Renal cortical epithelial cell (primary cell): ENCODE measurements around a stretch of chr12.

DNA sequence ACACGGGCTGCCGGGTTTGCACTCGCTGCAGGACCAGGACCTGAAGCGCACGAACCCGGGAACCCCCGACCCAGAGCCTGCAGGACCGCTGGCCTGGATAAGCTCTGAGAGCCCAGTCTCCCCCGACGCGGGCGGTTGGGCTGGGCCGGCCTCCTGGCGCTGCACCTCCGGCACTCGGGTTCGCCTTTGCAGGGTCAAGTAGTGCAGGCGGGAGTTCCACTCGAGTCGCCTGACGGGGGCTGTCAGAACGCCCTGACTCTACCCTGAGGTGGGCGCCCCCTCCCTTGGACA, 67.8 kb downstream of the RNF34 start:
- RRBS: 2% methylated on average over 13 of the region's 23 CpGs

GRCh38 chr12:121536881-121537433, 43.9 kb downstream of the KDM2B start:
- RRBS: 2% methylated on average over 21 of the region's 37 CpGs

DNA sequence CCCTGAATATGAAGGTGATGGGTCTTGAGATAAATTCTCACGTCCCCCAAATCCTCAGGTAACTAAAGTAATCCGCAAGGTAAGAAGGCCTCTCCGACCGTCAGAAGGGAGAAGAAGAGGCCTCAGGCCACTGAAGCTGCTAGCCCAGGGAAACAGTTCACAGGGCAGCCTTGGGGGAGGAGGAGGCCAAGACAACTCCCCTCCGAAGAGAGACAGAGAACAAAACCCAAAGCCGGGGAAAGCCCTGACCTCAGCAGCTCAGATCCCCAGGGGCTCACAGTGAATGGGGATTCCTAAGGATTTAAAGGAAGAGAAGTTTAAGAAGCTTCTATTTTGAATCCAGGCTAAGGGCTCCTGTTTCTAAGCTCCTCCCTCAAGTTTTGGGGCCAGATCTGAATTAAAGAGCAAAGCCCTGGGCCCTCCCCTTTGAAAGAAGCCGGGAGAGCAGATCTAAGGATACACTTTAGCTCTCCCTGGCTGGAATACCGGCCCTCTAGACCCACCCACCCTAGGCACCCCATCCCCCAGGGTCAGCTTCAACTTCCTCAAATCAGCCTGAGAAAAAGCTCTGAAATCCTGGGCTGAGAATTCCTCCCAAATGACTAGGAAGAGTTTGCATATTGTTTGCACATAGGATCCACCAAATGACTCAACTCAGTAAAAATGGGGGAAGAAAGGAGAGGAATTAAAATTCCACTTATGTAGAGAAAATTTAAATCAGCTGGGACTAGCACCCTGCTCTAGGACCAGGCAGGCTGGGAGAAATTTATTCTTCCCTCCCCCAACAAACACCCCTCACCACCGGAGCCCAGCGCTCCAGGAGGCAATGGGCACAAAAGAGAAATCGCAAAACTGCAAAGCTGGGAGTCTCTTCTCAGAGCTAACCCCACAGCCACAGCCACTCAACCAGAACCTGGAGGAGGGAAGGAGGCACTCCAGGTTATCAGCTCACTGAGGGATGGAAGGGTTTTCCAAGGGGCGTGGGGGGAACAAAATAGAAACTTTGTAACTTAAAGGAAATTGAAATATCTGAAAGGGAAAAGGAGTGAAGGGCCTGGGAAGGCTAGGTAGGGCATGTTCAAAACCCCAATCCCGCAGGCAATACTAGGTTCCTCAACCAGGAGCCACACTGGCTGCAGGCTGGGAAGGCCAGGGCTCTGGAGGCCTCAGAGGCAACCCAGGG, 3.7 kb downstream of the KDM2B start:
- RRBS: no CpG with 5 or more reads among the region's 13 CpGs

GRCh38 chr12:121582072-121582608, 1.3 kb upstream of the KDM2B start:
- RRBS: no CpG with 5 or more reads among the region's 11 CpGs

DNA sequence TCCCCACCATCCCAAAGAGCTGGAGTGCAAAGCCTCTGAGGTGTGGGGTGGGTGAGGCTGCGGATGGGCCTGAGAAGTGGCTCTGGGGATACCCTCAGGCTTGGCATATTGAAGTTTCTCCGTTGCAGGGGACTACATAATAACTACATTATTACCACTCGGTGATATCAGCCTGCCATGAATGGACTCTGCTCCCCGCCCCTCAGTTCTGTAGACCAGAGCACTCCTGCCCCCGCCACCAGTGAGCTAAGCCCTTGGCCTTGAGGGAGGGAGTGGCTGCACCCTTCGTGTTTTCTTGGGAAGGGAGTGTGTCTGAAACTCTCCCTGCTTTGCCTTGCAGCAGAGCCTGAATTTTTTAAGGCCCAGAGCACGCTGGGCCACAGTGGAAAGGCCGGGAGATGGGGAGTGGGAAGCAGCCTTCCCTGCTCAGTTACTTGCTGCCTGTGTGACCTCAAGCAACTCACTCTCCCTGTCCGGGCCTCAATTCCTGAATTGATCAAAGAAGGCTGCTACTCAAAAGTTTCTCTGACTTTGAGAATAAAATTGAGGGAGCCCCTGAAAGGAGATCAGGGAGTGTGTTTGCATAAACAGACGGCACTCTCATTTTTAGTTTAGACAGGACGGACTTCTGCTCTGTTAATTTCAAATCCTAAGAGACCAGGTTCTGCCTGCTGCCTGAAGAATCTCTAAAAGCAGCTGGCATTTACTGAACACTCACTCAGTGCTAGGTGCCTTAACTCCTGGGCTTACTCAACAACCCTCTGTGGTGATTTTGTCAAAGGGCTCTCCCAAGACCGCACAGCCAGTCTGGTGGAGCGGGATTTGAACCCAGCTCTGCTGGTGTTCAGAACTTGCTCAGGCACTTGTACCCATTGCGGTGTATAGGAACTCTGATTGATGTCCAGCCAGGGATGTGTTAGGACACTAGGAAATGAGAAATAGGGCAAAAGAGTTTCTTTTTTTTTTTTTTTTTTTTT, 41.2 kb downstream of the MORN3 start:
- RRBS: 58% methylated on average over 2 of the region's 14 CpGs

DNA sequence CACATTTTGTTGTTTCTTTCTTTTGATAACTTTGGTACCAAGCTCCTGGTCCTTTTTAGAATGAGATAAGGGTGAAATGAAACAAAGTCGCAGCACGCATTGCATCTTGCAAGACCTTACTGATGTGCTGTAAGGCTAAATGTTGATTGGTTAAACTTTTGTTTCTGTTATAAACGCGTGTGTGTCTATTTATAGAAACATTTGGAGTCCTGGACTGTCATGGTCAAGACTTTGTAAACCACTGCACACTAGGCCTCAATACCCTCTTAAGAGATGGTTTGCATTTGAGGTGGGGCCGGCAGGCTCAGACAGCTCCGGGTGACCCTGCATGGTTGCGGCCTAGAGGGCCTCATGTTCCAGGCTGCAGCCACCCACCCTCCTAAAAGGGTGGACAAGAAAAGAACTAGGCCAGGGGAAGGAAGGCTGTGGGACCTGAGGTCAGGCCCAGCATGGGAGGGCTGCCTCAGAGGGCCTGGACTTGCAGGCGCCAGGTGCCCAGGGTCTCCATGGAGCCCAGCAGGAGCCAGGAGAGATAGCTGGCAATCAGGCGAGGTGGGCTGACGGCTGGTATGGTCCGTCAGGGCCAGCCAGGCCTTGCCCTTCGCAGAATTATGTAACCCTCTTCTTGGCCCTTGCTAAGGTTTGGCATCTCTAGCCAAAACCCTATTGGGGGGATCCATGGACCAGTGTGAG, 36.7 kb downstream of the MORN3 start:
- RRBS: no CpG with 5 or more reads among the region's 12 CpGs

DNA sequence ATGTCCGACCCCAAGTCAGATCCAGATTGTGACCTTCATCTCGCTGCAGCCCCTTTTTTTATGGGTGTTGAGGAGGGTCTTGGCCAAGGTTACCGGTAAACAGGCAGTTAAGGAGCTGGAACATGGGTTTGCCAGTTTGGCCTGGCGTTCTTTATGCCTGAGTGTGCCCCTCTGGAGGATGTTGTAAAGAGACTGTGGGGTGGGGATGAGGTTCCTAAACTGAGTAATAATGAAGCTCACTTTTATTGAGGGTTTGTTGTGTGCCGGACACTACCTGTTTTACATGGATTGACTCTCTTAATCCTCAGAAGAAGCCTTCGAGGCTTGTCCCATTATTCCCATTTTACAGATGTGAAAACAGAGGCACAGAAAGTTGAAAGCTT, 31.3 kb downstream of the MORN3 start:
- RRBS: no CpG with 5 or more reads among the region's 6 CpGs

DNA sequence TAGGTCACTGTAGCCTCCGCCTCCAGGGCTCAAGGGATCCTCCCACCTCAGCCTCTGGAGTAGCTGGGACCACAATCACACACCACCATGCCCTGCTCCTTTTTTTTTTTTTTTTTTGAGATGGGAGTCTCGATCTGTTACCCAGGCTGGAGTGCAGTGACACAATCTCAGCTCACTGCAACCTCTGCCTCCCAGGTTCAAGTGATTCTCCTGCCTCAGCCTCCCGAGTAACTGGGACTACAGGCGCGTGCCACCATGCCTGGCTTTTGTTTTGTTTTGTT, 16.7 kb downstream of the RHOF start:
- RRBS: no CpG with 5 or more reads among the region's 5 CpGs

DNA sequence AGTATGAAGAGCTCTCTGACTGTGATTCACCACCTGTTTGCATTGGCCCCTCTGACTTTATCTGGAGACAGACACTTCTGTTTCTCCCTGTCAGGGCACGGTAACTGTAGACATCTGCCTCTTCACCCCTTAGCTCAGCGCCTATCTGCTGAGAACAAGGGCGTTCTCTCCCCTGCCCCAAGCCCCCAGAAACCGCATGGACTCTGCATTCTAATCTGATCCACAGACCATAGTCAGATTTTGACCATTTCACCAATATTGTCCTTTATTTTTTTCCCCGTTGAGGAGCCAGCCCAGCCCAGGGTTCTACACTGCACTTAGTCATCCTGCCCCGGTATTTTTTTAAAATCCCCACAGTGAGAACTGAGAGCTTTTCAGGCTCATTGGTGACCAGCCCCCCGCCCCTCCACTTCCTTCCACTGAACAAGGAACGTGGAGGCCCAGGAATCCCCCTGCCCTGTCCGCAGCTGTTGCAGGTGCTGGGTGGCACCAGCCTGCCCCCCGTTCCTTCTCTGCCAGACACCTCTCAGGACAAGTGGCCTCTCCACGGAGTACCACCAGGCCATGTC, 11.3 kb downstream of the RHOF start:
- RRBS: no CpG with 5 or more reads among the region's 11 CpGs

- RRBS: no CpG with 5 or more reads among the region's 13 CpGs
Observed at GRCh38 chr12:121800256-121800440, 3.7 kb upstream of the SETD1B start.

- RRBS: no CpG with 5 or more reads among the region's 47 CpGs
Observed at GRCh38 chr12:121811253-121812351, 7.8 kb downstream of the SETD1B start.

- RRBS: 4% methylated on average over 23 of the region's 55 CpGs
Observed at GRCh38 chr12:122077899-122078648, 482 bp upstream of the MLXIP start.

DNA sequence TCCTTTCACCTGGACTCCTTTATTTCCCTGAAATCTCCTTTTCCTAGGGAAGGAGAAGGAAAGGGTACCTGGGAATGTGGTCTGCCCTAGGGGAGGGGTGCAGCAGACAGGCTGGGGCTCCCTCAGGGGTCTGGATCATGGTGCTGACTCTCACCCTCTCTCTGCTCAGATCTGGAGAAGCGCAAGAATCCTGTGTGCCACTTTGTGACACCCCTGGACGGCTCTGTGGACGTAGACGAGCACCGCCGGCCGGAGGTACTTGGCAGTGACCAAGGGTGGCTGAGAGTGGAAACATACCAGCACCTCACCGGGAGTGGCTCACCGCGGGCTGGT, 46.3 kb downstream of the IL31 start:
- RRBS: no CpG with 5 or more reads among the region's 10 CpGs

DNA sequence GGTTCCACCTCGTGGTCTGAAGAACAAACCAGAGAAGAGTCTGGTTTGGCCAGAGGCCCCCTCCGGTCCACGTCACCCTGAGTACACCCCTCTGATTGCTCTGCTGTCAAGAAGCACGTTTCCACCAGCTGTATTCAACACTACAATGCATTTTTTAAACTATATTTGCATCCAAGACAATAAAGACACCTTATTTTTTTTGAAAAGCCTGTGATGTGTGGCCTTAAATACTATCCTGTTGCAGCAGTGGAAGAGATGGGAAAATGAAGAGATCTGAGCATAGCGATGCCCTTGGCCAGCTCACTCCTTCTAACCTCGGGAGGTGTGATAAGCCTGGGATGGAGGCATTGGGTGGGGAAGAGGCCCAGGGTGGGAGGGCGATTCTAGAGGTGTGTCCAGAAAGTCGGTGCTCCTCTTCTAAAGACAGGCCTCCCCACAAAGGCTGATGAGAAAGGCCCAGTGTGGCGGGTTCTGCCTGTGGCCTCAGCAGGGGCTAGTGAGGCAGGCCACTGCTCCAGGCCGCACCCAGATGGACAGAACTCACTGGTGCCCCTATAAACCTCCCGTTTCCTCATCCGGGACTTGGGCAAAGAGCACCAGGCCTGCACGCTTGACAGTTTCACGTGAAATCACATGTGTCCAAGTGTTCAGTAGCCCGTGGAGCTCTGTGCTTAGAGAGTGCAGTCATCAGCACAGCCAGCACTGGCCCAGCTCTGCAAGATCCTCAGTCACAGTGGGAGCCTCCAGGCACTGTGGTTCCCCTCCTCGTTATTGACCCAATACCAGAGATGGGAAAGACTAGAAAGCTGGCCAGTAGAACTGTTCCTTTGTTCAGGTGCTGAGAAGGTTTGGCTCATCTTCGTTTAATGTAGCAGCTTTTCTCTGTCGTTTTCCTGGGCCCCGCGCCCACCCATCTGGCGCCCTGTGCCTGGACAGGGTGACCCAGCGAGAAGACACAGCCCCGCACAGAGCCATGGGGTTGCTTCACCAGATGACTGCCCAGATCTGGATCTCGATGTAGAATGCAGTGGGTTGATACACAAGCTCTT, 26.6 kb downstream of the IL31 start:
- RRBS: no CpG with 5 or more reads among the region's 24 CpGs

- RRBS: no CpG with 5 or more reads among the region's 6 CpGs
Observed at GRCh38 chr12:122213485-122213952, 10.0 kb downstream of the B3GNT4 start.

DNA sequence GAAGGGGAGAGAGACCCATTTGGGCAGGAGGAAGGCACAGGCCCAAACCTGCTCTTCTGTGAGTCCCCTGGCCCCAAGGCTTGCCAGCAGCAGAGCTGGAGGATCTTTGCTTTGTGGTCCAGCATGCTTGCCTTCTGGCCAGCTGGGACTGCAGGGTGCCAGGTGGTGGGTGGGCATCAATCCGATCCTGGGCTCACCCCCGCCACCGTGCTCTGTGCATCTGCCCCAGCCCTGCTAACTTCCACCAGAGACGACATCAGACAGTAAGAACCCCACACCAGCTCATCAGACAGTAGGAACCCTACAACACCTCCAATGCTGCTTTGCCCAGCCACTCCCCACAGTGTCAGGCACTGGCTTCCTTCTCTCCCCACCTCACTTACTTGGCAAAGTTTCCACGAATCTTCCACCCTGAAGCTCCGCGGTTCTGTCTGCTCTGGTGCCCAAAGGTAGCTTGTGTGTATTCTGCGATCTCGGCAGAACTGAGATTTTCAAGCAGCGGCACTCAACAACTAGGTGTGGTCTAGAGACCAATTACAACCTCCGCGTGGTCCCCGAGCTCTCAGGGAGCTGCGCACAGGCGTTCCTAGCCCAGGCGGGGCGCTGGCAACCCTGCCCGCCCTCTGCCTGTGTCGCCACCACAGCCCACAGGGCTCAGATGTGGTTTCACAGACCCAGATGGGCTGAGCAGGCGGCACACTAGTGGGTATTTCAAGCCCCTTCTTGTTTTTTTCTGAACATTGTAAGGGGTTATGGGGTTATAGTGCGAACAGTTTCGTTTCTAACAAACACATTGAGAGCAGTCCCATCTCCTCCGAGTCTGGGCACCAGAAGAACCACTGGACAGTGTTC, 1.3 kb upstream of the DIABLO start:
- RRBS: no CpG with 5 or more reads among the region's 23 CpGs

DNA sequence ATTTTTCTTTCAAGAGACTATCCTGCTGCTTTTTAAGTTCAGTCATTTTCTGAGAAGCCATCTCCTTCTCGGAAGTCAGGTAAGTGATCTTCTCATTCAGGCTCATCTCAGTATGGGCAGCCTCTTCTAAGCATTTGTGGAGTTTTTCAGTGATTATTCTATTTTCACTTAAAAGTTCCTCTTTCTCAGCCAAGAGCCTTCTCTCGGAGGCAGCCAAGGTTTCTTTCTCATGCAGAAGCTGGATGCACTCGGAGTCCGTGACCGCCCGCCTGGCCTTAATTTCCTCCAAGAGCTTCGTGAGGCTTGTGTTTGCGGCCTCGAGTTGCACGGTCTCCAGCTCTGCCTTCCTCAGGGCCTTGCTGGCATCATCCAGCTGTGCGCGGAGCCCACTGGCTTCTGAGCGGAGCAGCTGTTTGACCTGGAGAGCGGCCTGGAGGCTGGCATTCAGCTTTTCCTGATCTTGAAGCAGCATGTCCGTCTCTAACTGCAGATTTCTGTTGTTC, 56.9 kb upstream of the VPS33A start:
- RRBS: no CpG with 5 or more reads among the region's 15 CpGs

DNA sequence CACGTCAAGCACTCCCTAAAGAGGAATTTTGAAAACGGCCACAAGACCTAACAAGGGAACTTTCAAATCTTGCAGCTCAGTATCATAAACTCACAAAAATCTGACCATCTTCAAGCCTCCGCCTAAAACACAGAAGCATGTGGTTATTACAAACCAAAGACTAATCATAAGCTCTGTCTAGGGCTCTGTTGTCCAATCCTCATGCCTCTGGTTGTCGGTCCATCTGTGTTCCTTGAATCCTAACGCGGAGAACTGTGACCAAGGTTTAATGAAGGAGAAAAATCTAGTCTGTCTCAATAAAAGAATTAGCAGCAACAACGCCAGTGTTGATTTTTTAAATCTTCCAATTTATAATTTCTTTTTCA, 39.2 kb downstream of the CLIP1 start:
- RRBS: no CpG with 5 or more reads among the region's 7 CpGs

- RRBS: no CpG with 5 or more reads among the region's 9 CpGs
Observed at GRCh38 chr12:122437492-122437925, 15.0 kb upstream of the CLIP1 start.

DNA sequence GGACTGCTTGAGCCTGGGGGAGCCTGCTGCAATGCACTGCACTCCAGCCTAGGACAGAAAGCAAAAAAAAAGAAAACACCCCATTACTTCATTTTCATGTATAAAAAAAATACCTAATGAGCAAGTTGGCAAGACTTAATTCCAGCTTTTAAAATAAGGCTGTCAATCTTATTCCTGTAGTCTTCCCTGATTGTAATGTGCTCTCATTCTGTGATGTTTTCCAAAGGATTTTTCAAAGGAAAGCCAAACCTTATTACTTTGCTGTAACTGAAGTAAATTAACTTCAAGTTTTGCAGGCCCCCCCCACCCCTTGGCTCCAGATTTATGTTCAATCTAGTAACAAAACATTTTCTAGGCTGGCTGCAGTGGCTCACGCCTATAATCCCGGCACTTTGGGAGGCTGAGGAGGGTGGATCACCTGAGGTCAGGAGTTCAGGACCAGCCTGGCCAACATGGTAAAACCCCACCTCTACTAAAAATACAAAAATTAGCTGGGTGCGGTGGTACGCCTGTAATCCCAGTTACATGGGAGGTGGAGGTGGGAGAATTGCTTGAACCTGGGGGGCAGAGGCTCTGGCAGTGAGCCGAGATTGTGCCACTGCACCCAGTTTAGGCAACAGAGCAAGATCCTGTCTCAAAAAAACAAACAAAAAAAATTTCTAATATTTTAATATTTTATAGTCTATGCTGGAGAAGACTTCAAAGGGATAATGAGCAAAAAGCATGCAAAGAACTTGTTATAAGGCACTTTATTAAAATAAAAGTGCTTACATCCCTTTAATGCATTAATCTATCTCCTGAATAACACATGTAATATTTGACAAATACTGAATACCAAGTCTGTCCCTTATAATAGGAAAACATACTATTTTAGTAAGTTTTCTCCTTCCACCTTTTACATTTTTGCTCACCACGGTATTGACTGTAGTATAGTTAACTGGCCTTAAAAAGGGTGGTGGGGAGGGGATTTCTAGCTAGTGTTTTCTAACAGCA, 3.6 kb upstream of the ZCCHC8 start:
- RRBS: no CpG with 5 or more reads among the region's 6 CpGs